Metastatic Pancreatic Carcinoma in the Ovary (tissue), 1 donor: ENCODE data around the genes RASL10A, HORMAD2, OSM and TBC1D10A.

DNA sequence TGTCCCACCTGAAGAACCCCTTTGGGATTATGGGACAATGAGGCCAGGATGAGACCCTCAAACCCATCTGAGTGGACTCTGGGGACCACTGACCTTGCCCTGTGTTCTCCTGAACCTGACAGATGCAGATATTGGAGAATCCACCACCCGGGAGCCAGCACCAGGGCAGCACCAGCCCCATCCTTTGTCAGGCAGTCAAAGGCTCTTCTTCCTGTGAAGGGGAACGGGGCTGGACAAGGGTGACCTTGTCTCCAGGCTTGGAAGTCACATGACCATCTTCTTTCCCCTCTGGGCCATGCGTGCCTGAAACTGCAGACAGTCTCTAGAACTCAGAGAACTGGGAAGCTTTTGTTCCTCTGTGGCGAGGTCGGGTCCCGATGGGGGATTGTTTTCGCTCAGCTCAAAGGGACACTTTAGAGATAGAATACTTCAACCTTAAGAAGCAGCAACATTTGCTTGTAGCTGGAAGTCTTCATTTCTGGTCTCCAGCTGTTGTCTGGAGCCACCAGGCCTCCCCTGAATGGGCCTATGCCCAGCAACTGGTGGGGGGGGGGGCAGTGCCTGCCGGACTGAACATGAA lies 55.9 kb upstream of the EMID1 start:
- PRO-cap: no peak

- PRO-cap: no peak
Observed at GRCh38 chr22:29208675-29209482, 3.2 kb downstream of the EMID1 start.

DNA sequence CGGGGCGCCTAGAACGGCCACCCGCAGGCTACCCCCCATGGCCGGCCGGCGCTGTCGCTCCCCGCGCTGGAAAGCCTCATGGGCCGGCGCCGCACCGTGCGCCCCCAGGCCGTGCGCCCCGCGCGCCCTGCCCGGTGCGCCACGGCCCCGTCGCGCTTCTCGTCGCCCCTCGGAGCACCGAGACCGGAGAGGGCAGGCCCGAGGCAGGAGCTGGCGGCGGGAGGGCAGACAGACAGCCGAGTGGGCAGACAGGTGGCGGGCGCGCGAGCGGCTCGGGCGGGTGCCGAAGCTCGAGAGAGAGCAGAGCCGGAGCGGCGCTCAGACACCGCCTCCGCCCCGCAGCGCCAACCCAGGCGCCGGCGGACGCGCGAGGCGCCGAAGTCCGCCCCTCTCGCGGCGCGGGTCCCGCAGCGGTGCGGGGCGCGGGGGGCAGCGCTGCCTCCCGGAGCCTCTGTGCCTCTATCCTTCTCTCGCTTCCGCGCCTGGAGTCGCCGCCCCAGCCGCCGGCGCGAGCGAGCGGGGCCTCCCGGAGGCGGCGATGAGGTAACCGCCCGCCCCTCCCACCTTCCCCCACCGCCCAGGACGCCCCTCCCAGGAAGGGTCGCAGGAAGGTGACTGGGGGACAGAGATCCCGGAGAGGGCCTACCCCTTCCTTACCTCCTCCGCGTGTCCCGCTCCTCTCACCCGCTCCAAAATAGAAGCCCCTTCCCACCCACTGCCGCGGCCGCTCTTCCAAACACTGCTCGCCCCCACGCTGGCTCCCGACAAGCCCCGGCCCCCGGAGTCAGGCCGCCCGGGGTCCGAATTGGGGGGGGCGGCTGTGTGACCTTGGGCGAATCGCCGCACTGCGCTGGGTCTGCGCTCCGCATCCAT lies at the start of gene RASL10A:
Gene RASL10A (minus strand): TSS at position 490 of the 873 bp plus-strand sequence.
- PRO-cap: unidirectional peak, minus-strand start at position 461 of the sequence

GRCh38 chr22:29330728-29331303 lies 15.3 kb upstream of the RASL10A start:
- PRO-cap: no peak

- PRO-cap: no peak
Observed at GRCh38 chr22:29872987-29873504, 9.9 kb upstream of the MTMR3 start.

DNA sequence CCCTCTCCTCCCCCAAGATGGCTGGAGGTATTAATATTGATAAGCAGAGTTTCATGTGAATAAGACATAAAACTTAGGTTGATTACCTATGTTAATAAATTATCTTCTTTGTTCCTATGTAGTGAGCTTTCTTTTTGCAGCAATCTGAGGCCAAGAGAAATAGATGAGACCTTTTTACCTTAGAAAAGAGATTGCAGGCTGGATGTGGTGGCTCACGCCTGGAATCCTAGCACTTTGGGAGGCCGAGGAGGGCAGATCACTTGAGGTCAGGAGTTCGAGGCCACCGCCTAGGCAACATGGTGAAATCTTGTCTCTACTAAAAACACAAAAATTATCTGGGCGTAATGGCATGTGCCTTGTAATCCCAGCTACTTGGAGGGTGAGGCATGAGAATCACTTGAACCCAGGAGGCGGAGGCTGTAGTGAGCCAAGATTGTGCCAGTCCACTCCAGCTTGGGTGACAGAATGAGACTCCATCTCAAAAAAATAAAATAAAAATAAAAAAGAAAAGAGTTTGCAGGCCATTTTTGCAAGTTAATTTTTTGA lies 19.8 kb downstream of the MTMR3 start:
- PRO-cap: no peak

GRCh38 chr22:29907603-29908299 lies 24.8 kb downstream of the MTMR3 start:
- PRO-cap: no peak

DNA sequence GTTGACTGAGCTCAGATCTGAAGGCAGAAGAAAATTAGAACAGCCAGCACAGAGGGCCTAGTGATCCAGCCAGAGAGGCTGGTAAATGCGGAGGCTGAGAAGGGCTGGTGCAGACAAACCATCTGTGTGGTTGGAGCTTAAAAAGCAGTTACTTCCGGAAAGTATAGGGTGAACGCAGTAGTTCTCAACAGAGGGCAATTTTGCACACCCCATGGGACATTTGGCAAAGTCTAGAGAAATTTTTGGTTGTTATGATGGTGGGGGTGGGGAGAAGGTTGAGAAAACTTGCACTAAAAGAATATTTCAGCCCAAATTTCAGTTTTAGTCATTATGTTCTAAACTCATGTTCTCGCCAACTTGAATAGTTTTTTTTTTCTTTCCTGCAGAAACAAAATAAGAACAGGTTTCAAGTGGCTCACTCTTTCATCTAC lies 1.5 kb upstream of the HORMAD2 start:
- PRO-cap: no peak

DNA sequence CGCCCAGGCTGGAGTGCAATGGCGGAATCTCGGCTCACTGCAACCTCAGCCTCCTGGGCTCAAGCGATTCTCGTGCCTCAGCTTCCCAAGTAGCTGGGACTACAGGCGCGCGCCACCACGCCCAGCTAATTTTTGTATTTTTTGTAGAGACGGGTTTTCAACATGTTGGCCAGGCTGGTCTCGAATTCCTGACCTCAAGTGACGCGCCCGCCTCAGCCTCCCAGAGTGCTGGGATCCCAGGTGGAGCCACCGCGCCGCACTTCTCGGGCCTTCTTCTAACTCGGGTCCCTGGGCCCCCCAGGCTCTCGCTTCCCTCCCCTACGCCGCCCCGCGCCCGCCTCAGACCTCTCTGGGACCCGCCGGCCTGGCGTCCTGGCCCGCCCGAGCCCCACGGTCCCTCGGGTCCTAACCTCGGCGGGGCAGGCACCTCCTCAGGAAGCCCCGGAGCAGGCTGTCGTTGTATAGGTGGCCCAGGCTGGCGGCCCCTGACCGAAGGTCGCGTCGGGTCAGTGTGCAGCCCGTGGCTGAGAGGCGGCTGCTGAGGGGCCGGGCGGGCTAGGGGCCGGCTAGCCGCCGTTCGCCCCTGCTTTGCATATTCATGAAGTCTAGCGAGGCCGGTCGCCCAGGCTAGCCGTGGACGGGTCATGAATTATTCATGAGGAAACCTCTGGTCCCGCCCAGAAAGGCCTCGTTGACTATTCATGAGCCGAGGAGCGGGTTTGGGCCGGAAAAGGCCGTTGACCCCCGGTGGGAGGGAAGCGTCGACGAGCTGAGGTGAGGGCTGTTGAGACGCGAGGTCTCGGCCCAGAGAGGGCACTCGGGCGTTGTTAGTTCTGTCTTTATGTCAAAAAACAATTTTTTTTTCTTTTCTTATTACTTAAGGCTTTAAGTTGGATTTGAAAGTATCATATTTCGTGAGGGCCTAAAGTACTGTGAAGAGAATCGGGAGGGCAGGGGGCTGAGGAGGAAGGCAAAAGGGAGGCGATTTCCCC lies at the start of gene HORMAD2:
Gene HORMAD2 (plus strand): TSS at position 747 of the 992 bp plus-strand sequence.
- PRO-cap: no peak

DNA sequence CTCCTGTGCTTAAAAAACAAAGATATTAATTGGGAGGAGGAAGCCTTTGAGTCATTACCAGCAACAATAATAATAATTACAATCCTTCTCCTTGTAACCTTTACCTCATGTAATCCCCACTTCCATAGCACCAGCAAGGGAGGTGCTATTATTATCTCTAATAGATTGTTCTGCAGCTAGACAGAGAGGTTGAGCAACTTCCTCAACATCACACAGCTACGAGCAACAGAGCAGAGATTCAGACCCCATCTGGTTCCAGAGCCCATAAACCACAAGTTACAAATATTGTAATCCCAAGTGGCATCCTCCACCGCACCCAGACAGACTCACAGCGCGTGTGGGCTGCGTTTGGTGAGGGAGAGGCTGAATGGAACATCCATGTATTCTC lies 33.7 kb downstream of the LIF start:
- PRO-cap: no peak

DNA sequence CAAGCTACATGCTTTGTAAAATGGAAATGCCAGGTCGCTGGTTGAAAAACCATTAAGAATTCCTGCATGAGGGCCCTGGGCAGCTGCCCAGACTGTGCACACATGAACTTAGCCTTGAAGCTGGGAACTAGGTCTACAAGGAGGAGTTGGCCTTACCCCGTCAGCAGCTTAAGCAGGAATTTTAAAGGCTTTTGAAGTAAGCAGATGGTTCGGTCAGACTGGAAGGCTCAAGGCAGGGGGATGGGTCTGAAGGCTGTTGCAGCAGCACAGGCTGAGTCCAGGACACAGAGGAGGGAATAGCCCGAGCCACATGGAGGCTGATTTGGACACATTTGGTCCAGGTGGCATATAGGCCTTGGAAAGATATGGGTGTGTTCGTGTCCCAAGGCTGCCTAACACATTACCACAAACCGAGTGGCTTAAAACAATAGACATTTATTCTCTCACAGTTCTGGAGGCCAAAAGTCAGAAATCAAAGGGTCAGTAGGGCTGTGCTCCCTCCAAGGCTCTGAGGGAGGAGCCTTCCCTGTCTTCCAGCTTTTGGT lies 11.7 kb downstream of the LIF start:
- PRO-cap: no peak

DNA sequence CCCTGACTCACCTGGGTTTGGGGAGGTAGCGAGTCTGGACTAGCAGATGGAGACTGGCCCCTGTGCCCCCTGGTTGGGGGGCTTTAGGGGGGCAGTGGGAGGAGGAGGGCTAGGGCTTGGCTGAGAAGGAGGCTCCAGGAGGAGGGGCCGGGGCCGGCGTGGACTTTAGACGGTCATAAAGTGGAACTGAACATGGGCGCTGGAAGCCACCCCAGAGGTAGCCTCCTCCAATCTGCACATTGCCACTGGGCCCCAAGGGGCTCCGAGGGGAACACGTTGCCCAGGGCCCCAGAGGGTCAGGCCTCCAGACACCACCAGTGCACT lies 516 bp upstream of the LIF start:
- PRO-cap: no peak

DNA sequence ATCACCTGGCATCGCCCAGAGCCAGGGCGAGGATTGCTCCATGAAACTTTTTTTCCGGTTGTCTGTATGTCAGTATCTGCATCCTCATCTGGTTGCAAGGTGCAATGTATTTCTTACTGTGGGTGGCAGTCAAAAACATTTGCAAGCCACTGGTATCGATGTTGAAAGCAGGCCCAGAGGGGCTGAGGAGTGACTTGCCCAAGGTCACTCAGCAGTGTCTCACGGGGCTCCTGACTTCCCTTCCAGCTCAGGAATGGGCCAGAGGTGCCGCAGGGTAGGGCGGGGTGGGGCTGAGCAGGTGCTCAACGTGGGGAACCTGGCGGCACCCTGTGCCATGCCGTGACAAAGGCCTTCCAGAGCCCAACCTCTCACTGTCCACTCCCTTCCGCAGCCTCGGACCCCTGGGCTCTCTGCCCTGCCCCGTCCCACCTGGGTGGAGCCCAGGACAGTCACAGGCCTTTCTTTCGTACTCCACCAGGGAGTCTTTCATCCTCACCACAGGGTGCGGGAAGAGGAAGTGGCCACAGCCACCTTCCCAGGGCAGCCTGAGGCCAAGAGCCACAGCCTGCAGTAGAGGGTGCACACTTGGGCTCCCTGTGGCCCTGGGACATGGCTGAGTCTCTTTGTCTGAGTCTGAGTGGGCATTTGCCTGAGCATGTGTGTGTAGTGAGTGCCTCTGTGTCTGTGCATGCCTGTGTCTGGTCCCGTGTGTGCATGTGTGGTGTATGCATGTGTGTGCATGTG lies 5.9 kb upstream of the LIF start:
- PRO-cap: no peak

GRCh38 chr22:30266558-30267589 lies at the start of gene OSM:
Gene OSM, minus strand, starts transcription at chr22:30266851.
- PRO-cap: no peak

- PRO-cap: no peak
Observed at GRCh38 chr22:30273200-30273843, 6.7 kb upstream of the OSM start.

DNA sequence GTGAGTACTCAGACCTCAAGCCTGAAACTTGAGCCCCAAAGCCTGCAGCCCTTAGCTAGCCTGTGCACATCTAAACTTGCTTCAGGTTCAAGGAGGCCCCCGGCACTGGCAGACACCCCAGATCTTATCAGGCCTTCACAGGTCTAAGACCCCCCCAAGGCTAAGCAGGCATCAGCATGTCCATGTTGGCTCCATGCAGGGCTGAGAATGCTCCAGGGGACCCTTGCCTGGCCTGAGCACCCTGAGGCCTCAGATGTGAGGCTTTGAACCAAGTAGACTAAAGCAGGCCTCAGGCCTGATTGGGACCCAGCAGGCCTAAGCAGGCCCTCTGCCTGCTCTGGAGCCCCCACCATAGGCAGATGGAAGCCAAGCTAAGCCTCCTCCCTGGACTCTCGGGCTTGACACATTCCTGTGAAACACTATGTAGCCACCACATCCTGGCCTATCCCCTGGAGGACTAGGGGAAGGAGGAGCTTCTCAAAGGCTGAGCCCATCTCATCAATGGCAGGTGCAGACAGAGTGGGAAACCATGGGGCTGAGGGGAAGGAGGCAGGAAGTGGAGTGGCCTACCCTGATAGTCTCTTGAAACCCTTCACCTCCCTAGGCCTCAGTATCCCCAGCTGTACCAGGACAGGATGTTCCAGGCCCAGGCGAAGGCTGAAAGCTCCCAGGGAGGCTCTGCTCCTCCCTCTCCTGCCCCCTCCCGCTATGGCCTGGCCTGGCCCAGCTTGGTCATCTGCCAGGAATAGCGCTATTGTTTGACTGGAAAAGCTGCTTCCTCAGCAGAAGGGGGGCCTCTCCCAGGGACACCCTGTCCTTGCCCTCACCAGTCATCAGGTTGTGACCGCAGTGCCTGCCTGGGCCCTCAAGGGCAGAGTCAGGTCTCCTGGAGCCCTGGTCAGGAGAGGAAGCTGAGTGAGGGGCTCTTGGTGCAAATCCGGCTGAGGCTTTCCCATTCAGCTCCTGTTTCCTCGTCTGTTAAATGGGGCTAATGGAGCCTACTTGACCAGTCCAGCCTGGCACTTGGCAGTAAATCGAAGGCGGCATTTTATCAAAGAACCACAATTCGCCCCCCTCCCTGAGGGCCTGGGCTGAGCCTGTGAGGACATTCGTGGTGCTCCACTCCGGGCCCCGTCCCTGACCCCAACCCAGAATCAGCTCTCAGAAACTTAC lies 1.5 kb upstream of the CASTOR1 start:
- PRO-cap: no peak

DNA sequence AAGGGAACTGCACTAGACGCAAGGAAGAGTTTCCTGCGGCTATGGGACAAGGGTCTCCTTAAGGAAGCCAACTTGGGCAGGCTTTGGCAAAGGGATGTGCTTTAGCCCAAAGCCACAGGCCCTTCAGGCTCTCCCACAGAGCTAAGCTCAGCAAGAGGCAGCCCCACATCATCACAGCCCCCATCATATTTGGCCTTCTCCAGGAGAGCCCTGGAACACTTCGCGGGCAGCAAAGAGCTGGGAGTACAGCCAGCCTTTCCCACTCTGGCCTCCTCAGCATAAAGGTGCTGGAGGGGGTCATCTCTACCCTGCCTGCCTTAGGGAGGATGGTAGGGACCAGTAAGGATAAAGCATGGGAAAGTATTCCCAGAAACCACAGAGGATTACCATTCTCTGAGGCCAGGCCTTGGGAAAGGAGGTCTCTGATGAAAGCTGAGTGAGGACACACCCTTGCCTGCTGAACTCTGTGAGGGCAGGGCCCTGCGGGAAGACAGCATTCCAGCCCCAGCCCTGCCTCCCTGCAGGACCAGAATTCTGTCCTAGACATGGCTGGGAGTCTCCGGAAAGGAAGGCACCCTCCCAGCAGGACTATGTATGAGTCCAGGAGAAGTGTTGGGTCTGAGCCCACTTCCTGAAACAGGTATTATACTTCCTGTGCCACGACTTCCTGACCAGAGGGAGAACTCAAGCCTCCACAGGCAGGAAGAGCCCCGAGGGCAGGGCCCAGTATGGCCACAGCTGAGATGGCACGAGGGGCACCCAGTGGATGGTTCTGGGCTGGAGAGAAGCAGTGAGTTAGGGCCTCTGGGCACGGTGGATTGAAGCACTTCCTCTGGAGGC lies 12.8 kb upstream of the CASTOR1 start:
- PRO-cap: no peak

DNA sequence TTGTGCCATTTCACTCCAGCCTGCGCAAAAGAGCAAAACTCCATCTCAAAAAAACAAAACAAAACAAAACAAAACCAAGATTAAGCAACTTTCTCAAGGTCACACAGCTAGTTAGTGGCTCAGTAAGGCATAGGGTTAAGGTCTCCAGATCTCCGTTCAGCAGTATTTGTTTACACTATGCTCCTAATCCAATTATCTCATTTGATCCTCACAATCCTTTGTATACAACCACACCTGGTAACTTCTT lies 9.5 kb downstream of the TBC1D10A start:
- PRO-cap: no peak

DNA sequence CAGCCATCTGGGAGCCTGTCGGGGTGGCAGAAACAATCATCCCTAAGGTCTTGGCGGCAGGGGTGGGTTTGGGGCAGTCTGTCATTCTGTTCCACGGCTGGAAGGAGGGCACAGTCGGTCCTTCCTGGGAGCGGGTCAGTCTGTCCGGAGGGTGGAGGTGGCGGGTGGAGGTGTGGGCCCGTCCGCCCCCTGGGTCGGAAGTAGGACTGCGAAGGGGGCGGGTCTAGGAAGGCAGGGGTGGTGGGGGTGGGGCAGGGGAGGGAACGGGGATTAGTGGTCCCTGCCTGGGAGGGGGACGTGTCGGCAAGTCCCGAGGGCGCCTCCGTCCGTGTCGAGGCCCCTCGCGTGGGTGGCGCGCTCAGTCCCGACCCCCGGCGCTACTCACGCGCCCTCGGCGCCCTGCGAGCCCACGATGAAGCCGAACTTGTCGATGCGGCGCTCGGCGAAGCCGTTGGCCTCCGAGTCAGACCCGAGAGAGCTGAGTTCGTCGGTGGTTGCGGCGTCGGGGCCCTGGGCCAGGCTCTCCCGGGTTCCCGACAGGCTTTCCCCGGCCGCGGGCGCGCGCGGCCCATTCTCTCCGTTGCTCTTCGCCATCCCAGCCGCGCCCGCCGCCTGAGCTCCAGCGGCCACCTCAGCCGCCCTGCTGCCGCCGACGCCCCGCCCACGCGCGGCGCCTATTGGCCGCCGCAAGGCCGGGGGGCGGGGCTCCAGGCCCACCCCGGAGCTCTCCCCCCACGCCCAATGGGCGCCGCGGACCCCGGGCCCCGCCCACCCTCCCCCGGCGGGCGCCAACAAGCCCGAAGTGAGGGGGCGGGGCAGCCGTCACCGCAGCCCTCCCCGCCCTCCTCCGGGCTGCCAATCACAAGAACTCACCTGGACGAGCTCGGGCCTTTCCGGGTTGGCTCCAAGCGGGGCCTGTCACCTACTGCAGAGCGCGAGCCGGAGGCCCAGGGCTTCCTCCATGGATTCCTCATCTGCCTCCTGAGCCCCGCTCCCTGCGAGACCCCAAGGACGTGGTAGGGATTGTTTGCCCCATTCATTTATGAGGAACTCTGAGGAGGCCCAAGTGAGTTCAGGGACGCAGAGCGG lies at the start of gene TBC1D10A:
Gene TBC1D10A (minus strand): TSS at position 654 of the 1,089 bp plus-strand sequence.
- PRO-cap: bidirectional peak, plus-strand start at position 930 of the sequence, minus-strand start at position 614 of the sequence

GRCh38 chr22:30341002-30341967 lies 14.5 kb upstream of the TBC1D10A start:
- PRO-cap: no peak